Fibroblast of the aortic adventitia (primary cell): ENCODE measurements around the genes LHX4 and GLUL.

DNA sequence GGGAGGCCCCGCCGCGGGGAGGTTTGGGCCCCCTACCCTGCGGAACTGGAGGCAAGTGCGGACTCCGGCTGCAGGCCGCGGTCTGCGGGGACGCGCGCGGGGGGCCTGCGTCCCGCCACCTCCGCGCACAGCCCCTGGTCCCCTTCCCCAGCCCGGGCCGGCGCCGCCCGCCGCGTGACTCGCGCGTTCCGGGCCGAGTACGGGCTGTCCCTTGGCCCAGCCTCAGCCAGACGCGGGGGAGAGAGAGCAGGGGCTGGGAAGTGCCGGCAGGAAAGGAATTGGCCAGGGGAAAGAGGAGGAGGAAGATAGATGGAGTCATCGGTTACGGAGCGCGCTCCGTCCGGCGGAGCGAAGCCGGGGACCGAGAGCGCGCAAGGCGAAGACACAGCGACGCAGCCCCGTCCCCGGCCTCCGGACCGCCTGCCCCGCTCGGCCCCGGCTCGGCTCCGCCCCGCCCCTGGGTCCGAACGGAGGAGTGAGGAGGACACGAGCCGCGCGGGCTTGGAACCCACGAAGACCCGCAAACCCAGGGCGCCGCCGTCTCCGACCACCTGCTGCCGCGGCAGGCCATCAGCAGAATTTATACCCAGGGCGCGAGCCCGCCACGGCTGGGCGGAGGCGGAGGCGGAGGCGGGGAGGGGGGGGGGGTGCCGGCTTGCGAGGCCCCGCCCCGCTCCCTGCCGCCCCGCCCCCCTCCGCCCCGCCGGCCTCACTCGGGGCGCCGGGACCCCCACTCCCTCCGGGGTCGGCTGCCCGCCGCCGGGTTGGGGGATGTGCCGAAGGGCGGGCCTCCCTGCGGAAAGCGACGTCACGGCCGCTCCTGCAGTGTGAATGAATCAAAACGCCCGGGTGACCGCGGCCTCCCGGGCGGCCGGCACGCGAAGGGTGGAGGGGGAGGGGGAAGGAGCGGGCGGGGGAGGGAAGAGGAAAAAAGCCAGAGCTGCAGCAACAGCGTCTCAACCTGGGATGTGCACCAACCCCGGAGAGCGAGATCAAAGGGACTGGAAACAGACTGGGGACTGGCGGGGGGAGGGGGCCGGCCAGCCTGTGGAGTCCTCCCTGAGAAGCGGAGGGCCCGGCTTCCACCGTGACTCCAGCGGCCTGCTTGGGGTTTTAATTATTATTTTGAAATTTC, at the start of gene LHX4:
TSS of gene LHX4 (plus strand) at position 937 of the 1,135 bp plus-strand sequence.
- CAGE, long polyA plus RNA: no peak

- CAGE, long polyA plus RNA: no peak
Measured at GRCh38 chr1:180270287-180270535, 40.1 kb downstream of the LHX4 start.

DNA sequence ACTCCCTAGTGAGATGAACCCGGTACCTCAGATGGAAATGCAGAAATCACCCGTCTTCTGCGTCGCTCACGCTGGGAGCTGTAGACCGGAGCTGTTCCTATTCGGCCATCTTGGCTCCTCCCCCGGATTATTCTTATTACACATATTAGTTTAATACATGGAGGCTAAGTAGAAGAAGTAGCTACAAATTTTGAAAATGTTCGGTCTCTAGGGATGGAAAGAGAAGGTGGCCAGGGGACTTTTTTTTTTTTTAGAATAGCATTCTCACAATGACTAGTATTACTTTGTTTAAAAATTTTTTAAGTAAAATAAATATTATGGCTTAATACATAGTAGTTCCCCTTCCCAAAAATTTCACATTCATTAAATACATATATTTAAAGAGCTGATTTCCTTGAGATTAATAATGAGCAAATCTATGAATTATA, 40.0 kb upstream of the KIAA1614 start:
- CAGE, long polyA plus RNA: no peak

GRCh38 chr1:180925538-180926097, 12.9 kb downstream of the KIAA1614 start:
- CAGE, long polyA plus RNA: no peak

DNA sequence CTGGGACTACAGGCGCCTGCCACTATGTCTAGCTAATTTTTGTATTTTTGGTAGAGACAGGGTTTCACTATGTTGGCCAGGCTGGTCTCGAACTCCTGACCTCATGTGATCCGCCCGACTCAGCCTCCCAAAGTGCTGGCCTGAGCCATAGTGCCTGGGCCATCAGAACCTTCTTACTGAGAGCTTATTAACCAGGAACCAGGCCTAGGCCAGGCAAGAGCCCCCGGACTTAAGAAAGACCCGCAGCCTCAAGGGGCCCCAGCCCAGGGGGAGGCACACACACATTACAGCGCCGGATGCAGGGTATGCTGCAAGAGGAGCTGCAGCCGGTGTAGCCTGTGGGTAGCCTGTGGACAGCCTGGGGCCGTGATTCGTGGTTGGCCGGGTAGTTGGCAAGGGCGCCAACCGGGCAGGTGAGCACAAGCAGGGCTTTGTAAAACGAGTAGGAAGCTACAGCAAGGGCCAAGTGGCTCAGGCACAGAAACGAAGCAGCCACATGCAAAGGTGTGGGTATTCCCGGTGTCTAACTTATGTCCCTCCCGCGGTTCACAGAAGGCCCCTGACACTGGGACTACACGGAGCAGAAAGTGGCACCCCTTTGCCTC, 40.5 kb downstream of the KIAA1614 start:
- CAGE, long polyA plus RNA: no peak

DNA sequence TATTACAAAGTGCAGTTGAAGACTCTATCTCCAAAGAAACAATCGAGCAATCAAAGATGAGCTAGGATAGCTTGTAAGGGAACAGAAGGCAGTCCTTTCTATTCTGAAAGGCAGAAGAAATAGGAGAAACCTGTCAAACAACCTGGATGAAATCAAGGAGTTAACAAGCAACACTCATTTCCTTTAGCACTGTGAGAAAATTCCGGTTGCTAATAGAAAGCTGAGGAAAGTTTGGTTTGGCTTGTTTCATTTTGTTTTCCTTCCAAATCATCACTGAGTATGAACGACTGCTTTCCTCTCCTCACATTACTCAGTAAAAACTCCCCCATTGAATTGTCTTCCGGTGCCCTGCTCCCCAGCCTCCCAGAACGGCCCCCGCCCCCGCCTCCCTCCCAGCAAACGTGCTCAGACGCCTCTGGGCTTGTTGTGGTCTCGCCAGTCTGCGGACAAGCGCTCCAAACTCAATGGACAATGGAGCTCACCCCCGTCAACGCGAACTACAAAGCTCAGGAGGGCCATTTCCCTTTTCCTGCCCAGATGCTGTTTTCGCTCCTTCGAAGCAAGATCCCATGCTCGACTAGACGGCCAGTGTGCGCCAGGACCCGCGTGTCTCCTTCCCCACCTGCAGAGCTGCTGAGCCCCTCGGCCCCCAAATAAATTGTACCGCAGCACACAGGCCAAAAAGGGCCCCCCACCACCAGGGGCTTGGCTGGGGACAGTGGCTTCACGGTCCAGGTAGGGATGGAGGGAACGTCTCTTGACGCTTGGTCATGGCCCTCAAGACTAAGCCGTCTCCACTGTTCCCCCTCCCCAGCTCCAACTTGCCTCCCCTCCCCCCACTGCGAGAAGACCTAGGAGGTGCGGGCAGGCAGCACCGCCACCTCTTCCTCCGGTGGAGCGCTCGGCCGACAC, 691 bp downstream of the STX6 start:
- CAGE, long polyA plus RNA: no peak

- CAGE, long polyA plus RNA: no peak
Measured at GRCh38 chr1:181087045-181088100, 1.1 kb upstream of the IER5 start.

DNA sequence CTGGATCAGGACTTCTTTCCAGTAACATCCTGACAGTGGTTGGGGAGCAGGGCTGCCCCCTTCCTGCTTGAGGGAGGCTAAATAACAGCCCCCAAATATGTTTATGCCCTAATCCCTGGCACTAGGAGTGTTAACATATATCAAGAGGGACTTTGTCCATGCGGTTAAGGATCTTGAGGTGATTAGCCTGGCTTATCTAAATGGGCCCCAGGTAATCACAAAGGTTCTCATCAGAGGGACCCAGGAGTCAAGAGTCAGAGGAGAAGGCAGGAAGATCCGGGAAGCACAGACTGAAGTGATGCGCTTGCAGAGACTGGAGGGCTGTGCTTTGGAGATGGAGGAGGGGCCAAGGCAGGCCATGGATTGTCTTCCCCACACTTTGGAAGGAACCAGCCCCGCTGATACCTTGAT, 86.3 kb downstream of the IER5 start:
- CAGE, long polyA plus RNA: no peak

- CAGE, long polyA plus RNA: no peak
Measured at GRCh38 chr1:181190051-181190272, 101.5 kb downstream of the IER5 start.

- CAGE, long polyA plus RNA: no peak
Measured at GRCh38 chr1:181482144-181483428, 731 bp upstream of the CACNA1E start.

- CAGE, long polyA plus RNA: no peak
Measured at GRCh38 chr1:182143126-182143711, 81.7 kb upstream of the ZNF648 start.

DNA sequence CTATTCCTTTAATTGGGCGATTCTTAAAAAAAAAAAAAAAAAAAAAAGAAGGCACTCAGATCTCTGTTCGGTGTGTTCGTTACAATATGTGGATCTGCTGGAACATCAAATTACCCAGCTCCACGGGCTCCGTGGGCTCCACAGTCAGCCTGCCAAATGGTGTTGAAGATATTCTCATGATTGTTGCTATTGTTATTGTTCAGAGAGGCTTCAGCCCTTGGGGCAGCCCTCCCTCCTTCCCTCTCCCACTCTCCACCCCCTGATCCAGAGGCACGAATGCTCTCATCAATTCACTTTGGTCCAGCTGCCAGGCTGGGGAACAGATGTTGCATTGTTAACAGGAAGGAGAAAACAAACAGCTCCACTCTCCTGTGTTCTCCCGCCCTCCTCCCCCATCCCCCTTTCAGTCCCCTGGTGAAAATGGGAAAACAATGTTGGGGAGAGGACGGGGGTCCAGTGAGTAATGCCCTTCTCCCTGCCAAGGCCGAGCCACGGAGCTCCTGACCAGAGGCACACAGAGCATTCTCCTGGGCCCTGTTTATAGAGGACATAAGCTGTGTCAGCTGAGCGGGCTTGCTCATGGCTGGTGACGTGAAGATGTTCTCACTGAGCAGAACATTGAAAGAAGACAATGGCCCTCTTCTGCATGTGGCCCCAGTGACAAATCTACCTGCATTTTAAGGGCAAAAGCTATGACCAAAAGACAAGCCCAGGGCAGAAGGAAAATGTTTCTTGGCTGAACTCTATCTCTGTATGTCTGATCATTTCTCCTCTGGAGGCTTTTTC, 111.8 kb downstream of the GLUL start:
- CAGE, long polyA plus RNA: no peak

- CAGE, long polyA plus RNA: no peak
Measured at GRCh38 chr1:182348738-182349955, 42.4 kb downstream of the GLUL start.

DNA sequence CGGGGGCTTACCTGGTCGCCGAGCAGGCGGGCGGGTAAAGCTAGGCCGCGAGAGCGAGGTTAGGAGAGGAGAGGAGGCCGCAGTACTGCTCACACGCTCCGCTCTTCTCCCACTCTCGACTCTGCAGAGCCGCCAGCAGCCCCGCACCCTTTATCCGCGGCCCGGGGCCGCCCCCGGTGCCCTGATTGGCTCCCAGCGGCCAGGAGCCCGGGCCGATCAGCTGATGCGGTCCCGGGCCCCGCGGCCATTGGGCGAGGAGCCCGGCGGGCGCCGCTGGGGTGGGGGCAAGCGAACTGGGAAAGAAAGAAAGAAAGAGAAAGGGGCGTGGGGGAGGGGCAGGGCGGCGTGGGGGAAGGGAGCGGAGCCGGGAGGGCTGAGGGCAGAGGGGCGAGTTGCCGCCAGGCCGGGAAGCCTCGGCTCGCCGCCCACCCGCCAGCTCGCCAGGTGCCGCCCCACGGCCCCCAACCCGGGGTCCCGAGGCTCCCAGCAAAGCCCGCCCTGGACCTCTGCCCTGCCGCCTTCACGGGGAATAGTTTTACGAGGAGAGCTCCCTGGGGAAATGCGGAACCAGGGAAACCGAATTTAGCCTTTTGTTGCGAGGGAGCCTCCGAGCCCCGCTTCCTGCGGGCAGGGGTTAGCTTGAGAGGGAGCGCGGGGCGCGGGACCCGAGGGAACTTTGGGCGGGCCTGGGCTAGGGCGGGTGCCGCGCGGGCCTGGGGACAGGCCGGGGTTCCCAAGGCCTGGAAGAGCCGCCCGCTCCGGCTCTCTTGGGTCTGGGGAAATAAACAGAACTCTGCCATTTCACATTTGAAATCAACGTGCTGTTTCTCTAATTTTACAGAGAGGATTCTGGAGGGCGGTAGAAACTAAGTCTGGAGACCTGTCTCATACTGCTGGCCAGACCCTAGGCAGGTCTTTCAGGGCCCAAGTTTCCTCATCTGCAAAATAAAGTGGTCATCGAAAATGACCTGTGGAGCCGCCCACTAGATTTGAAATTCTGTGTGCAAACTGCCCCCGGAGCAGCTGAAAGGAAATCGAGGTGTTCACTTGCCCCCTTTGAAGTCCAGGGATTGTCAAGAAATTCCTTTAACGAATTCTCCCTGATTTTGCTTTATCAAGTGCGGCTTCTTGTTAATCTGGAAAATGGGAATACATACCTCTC, at the start of gene GLUL:
TSS of gene GLUL (minus strand) at position 123 of the 1,162 bp plus-strand sequence.
- CAGE, long polyA plus RNA: no peak

GRCh38 chr1:182396633-182397185, 3.8 kb downstream of the TEDDM1 start:
- CAGE, long polyA plus RNA: no peak

DNA sequence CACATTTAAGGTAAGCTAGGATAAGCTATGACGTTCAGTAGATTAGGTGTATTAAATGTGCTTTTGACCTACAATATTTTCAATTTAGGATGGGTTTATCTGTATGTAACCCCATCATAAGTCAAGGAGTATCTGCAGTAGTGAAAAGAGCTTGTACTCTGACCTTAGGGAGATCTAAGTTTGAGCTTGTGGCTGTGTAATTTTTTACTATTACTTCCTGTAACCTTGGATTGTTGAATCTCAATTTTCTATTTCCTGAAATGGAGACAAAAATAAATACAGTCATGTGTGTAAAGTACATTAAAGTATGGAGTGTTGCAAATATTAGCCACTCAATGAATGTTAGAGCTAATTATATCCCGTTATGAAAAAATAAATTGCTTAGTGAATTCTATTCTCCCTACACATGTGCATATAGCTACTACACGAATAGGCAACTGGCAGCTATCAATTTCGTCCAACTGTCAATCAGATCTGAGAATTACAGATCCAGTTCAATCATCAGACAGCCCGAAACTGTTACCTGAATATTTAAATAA, 936 bp downstream of the RNASEL start:
- CAGE, long polyA plus RNA: no peak

GRCh38 chr1:182602384-182603683, 1.4 kb downstream of the RGS16 start:
- CAGE, long polyA plus RNA: no peak

- CAGE, long polyA plus RNA: no peak
Measured at GRCh38 chr1:182722214-182722500, 37.8 kb upstream of the RGS8 start.

GRCh38 chr1:183140077-183140767, 45.8 kb upstream of the LAMC2 start:
- CAGE, long polyA plus RNA: no peak

- CAGE, long polyA plus RNA: no peak
Measured at GRCh38 chr1:183180152-183181214, 5.6 kb upstream of the LAMC2 start.